Measurements from ENCODE around the genes AHR and SNX13.

DNA sequence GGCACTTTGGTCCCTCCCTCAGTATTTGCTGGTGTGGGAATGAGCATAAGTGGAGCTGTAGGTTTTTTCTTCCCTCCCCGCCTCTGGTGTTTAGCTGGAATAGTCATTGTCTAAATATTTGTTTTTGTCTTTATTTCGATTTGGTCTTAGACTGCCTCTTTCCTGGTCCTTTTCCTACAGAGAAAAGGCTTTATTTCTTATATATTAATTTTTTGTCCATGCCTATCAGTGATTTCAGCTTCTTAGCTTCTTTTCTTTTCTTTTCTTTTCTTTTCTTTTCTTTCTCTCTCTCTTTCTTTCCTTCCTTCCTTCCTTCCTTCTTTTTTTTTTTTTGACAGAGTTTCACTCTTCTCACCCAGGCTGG lies 203.5 kb upstream of the AGR3 start:
- PRO-cap: no peak

DNA sequence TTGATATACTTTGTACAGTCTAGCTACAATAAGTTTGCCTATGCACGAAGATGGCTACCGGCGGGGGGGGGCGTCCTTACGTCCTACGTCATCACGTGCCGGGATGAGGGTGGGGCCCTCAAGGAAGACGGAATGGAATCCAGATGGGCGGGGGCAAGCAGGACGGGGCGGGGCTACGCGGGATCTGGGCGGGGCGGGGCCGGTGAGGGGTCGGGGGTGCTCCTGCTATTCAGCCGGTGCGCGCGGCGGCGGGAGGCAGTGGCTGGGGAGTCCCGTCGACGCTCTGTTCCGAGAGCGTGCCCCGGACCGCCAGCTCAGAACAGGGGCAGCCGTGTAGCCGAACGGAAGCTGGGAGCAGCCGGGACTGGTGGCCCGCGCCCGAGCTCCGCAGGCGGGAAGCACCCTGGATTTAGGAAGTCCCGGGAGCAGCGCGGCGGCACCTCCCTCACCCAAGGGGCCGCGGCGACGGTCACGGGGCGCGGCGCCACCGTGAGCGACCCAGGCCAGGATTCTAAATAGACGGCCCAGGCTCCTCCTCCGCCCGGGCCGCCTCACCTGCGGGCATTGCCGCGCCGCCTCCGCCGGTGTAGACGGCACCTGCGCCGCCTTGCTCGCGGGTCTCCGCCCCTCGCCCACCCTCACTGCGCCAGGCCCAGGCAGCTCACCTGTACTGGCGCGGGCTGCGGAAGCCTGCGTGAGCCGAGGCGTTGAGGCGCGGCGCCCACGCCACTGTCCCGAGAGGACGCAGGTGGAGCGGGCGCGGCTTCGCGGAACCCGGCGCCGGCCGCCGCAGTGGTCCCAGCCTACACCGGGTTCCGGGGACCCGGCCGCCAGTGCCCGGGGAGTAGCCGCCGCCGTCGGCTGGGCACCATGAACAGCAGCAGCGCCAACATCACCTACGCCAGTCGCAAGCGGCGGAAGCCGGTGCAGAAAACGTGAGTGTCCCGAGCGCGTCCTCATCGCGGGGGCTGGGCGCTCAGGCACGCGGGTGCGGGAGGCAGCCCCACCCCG lies at the start of gene AHR:
Gene AHR, plus strand, starts transcription at position 258 of the 1,011 bp plus-strand sequence.
- PRO-cap: bidirectional peak, plus-strand start at position 228 of the sequence, minus-strand start at position 65 of the sequence

GRCh38 chr7:17370122-17370437 lies 71.6 kb downstream of the AHR start:
- PRO-cap: no peak

DNA sequence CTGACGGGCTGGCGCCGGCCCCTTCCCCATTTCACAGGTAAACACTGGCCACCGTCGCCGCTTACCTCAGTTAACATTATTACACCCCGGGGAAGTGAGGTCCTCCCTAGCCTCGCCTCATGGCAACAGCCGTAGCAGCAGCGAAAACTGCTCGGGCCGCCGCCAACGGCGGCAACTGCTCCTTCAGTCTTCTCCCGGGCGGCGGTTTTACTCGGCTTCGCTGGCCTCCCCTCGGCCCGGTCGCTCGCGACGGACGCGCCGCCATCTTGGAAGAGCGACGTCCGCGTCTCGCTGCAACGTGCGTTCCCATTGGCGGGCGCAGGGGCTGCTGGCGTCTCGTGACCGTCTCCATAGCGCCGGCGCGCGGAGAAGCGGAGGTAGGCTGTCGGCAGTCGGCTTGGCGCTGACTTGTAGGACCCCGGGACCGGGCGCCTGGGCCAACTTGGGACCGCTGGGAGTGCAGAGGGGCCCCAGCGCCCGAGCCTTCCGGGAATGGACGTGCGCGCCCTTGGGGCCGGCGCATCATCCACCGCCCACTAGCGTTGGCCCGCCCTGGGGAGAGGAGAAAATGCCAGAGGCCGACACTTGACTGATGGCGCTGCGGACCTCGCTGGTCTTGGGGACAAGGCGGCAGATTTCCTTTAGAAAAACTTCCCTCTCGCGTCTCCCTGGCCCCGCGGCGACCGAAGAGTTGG lies at the start of gene SNX13:
Gene SNX13, minus strand, starts transcription at position 276 of the 695 bp plus-strand sequence.
- PRO-cap: bidirectional peak, plus-strand start at position 441 of the sequence, minus-strand start at position 273 of the sequence

GRCh38 chr7:17941201-17941690 lies 952 bp upstream of the SNX13 start:
- PRO-cap: no peak

DNA sequence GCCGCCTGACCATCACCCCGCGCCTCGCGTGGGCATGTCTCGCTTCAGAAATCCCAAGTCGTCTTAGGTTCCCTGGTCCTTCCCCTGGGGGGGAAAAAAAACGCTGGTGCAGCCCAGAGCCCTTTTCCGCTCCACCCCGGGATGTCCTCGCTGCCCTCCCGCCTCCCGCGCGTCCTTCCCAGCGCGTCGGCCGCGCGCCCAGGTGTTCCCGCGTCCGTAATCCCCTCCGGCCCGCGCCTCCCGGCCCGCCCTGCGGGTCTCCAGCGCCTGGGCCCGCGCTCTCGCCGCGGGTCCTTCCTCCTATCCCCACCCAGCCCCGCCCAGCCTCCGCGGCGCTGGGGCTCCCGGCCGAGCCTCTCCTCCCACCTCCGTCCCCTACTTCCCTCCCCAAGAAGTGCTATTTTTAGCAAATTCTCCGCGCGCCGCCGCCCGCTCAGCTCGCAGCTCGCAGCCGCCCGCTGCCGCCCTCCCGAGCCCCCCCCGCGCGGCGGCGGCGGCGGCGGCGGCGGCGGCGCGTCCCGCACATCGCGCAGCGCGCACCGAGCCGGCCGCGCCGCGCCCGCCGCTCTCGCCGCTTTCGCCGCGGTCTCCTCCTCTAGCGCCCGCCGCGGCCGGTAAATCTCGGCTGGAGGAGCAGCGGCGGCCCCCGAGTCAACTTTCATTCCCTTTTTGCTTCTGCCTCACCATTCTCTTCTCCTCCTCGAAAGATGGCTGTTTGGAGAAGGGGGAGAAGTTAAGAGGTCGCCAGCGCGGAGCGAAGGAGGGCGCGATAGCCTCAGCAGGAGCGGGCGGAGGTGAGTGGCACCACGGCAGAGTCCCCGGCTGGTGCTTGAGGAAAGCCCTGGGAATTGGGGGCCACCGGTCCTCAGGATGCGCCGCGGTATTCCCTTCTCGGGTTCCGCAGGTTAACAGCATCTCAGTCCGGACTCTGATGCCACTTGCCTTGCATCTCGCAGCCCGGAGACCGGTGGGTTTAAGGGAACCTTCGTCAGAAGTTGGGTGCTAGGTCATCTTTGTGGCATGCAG lies 59.1 kb upstream of the PRPS1L1 start:
- PRO-cap: no peak

GRCh38 chr7:18508299-18508804 lies 12.8 kb downstream of the HDAC9 start:
- PRO-cap: unidirectional peak, minus-strand start at chr7:18508625

DNA sequence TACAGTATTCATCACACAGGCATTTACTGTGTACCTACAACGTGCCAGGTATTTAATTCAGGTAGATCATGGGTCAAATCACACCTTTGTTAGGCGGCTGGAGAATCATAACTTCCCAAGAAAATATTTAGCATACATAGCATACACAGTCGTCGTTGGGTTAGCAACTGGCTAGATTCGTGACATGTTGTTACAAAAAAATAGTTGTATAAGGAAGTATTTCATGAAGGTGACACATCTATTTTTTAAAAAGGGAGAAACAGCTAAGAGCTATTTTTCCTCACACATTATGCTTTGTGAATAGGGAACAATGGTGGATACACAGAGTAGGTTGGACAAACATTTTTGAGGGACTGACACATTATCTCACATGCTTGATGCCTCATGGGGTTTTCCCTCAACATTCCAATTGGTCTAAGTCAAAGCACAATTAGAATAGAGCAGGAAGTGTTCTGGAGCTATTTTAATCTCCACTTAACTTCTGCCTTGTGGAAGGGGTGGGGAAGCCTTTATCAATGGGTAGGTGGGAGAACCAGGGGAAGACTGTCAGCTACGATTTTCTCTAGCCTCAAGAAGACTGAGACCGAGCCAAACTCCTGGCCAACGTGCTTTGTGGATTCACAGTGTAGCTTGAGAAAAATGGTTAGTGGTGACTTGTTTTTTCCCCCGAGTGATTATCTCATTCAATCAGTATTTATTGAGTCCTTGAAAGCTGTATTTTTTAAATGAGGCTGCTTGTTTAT lies 13.4 kb downstream of the HDAC9 start:
- PRO-cap: no peak

GRCh38 chr7:18910949-18911313 lies 206.5 kb downstream of the TWIST1 start:
- PRO-cap: no peak

DNA sequence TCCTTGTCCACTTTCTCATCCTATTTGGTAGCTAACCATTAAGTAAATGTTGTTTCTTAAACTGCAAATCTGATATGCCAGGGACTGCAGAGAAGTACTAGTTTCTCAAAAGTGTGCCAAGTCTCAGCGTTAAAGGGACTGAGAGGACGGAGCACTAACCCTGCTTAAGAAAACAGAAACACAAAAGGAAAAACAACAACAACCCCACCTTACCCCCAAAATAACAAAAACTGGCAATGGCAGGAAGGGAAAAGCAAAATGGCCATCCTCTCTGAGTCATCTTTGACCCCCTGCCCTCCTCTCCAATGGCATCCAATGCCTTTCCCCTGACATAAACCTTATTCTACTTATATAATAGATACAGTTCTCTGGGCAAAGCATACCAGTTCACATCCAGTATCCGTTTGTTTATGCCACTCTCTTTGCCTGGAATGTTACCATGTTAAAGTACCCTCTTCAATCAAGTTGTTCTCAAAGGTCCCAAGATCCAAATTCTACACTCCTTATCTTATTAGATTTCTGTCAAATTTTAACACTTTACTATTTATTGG lies 1.6 kb downstream of the POLR1F start:
- PRO-cap: no peak

DNA sequence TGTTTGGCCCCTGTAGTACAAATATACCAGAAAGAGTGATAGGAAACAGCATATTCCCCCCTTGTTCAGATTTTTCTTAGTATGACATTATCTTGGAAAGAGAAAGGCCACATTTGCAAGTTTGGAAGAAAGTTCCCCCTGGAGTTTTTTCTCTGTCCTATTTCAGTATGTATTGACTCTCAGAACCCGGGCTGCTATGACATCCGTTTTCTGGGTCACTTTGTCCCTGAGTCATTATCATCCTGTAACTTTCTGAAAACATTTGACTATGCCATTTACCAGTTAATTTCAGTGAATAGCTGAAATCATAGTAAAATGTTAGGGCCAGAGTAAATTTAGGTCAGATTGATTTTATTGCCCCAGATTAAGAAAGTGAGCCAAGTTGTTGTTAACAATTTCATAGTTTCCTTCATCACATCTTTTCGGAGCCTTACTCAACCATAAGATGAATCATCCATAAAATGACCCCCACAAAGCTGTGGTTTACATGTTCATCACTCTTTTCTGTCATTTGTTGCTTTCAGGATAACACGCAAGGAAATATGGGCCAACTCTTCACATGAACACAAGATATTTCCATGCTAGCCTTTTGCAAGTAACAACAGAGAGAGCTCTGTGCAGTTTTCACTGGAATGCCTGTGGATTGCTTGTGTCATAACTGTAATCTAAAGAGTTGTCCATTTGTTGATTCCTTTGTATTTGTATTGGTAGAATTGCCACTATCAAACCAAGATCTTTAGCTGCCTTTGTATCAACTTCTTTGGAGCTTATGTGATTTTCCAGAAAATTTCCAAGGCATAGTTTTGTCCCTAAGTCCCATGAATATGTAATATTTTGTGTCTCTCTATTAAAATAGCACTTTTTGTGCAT lies 3.9 kb upstream of the MACC1 start:
- PRO-cap: no peak

GRCh38 chr7:20301611-20301980 lies 29.1 kb upstream of the ITGB8 start:
- PRO-cap: no peak

DNA sequence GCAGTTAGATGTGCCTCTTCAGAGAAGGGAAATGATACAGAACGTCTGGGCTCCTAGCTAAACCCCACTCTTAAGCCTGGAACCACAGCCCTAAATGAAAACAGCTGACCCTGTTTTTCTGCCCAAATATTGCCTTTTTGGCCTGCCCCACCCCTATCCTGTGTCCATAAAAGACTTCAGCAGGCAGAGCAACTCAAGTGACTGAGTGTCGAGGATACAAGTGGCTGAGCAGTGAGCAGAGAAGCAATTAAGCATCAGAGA lies 111.5 kb downstream of the ITGB8 start:
- PRO-cap: no peak

DNA sequence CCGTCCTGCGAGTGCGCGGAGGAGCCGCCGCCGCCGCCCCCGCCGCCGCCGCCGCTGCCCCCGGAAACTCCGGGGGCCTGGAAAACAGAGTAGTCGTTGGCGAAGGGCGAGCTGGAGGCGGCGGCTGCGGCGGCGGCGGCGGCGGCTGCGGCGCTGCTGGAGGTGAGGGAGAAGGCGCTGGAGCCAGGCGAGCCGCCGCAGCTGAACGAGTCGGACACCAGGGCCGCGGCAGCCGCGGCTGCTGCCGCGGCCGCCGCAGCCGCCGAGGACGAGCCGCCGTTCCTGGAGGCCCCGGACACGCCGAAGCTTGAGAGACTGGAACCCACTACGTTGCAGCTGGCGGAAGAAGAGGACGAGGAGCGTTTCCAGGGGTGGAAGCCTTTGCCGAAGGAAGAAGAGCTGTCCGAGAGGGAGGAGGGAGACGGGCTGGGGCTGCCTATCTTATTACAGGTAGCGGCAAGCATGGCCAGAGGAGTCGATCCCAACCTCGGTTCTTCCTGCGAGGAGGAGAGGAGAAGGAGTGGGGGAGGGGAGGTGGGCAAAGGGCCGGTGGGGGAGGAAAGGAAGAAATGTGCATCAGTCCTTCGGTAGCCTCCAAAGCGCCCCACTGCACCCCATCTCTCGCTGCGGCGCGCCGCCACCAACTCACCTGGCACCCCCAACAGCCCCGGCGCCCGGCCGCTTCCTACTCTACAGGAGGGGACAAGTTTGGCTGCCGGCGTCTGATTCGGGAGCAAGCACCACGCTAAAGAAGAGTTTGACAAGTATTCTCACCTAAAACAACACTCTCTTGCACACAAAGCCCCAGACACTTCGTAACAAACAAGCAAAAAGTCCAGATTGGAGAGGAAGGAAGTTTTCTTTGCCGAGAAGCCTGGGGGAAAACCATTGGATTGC lies 1.1 kb downstream of the SP8 start:
- PRO-cap: no peak

DNA sequence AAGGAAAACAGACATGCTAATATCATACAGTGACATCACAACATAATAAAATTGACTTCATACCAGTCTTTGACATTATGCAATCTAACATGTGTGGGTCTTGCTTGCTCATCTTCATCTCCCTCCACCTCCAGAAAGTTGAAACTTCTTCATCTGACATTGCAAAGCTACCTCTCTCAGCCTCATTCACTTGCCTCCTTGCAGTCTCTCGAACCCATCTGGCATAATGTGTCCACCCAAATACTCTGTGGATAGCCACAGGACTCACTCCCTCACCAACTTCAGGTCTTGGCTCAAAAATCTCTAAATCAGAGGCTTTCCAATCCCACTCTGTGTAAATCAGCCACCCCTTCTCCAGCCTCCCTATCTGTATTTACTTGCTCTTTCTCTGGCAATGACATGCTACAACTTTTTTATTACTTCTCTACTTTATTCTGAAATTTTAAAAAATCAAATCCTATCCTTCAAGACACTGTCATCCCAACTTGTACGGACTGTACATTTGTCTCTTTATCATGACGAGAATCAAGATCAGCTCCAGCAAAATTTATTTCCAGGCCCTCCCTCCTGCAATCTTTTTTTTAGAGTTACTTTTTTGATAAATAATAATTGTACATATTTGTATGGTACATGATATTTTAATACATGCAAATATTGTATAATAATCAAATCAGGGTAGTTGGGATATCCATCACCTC lies 92.4 kb downstream of the RAPGEF5 start:
- PRO-cap: no peak

GRCh38 chr7:22274242-22274697 lies 82.7 kb downstream of the RAPGEF5 start:
- PRO-cap: no peak

- PRO-cap: no peak
These were observed 24.6 kb downstream of the RAPGEF5 start for GRCh38 chr7:22332375-22332830.

GRCh38 chr7:22667430-22668296 lies 59.3 kb upstream of the IL6 start:
- PRO-cap: no peak

DNA sequence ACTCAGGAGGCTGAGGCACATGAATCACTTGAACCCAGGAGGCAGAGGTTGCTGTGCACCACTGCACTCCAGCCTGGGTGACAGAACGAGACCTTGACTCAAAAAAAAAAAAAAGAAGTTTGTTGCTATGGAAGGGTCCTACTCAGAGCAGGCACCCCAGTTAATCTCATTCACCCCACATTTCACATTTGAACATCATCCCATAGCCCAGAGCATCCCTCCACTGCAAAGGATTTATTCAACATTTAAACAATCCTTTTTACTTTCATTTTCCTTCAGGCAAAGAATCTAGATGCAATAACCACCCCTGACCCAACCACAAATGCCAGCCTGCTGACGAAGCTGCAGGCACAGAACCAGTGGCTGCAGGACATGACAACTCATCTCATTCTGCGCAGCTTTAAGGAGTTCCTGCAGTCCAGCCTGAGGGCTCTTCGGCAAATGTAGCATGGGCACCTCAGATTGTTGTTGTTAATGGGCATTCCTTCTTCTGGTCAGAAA lies 4.2 kb downstream of the IL6 start:
- PRO-cap: no peak

GRCh38 chr7:22854617-22855270 lies 32.1 kb upstream of the TOMM7 start:
- PRO-cap: bidirectional peak, plus-strand start at chr7:22854818, minus-strand start at chr7:22854695; bidirectional peak, plus-strand start at chr7:22855081, minus-strand start at chr7:22854867

Data from SEM (cell line).